Skeletal muscle cell (primary cell): ENCODE measurements around a stretch of chr6.

- RRBS, result no CpG with 5 or more reads among the region's 10 CpGs
Measured at GRCh38 chr6:33412129-33412980, 1.5 kb downstream of the PHF1 start.

DNA sequence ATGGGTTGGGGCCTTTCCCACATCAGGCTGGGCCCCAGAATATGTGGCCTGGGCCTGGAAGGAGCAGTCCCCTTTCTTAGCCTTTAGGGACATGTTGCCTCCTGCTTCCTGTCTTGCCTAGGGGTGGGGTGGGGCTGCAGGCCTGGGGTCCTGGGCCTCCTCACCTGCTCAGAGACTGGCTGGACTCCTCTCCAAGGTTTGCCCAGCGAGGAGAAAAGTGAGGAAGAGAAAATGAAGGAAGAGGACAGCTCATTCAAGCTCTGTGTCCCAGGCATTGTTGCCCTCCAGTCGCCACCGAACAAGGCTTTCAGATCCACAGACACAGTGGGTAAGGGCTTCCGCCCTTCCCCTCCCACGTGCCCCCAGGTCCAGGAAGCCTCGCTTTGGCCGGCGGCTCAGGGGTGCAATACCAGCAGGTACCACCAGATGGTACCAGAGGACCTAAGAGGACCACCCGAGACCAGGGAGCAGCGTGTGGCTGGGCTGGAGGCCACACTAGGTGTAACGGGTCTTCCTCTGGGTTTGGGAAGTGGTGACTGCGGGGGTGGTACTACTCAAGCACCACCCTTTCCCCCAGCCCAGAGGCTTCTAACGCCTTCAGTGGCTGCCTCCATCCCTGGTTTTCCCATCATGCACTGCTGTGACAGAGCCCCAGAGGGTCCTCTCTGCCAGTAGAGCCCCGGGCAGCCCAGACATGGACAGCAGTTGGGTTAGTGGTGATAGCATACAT, 5.5 kb upstream of the BAK1 start:
- RRBS, result no CpG with 5 or more reads among the region's 14 CpGs

- RRBS, result no CpG with 5 or more reads among the region's 38 CpGs
Measured at GRCh38 chr6:33593084-33593851, 13.2 kb upstream of the BAK1 start.

GRCh38 chr6:33599250-33600017, 19.4 kb upstream of the BAK1 start:
- RRBS, result no CpG with 5 or more reads among the region's 11 CpGs

GRCh38 chr6:33686778-33687642, 24.5 kb downstream of the UQCC2 start:
- RRBS, result no CpG with 5 or more reads among the region's 24 CpGs

GRCh38 chr6:33690680-33690975, 20.9 kb downstream of the UQCC2 start:
- RRBS, result no CpG with 5 or more reads among the region's 9 CpGs

GRCh38 chr6:33693158-33694035, 18.1 kb downstream of the UQCC2 start:
- RRBS, result no CpG with 5 or more reads among the region's 26 CpGs

DNA sequence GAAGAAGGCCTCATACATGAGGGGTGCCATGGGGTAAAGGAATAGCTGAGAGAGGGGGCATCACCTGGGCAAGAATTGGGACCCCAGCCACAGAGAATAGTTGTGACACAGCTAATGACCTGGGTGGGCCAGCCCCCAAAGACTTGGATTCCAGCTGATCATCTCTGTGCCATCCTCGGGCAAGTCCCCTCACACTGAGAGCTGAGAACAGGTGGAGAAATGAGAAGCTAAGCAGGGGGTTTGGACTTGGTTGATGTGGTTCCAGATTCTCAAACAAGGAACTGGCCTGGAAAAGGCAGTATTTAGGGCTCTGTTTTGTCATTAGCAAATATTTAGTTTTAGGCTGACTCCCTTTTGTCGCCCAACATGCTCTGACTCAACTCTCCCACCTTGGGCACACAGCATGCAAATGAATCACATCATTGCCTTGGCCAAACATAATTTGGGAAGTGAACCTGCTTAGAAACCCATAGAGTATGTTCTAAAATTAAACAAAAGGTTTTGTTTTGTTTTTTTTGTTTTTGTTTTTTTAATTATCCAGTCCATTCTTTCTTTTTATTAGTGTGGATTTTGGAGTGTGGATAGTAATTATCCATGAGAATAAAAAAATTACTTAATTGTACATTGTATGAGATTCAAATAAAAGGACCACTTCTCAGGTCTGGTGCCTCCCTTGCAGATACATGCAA, 9.5 kb upstream of the UQCC2 start:
- RRBS, result no CpG with 5 or more reads among the region's 2 CpGs

- RRBS, result no CpG with 5 or more reads among the region's 7 CpGs
Measured at GRCh38 chr6:33742885-33743301, 3.8 kb downstream of the IP6K3 start.

- RRBS, result no CpG with 5 or more reads among the region's 10 CpGs
Measured at GRCh38 chr6:33781028-33781835, 7.7 kb downstream of the LEMD2 start.

GRCh38 chr6:33840515-33840934, 36.7 kb upstream of the MLN start:
- RRBS, result no CpG with 5 or more reads among the region's 7 CpGs

DNA sequence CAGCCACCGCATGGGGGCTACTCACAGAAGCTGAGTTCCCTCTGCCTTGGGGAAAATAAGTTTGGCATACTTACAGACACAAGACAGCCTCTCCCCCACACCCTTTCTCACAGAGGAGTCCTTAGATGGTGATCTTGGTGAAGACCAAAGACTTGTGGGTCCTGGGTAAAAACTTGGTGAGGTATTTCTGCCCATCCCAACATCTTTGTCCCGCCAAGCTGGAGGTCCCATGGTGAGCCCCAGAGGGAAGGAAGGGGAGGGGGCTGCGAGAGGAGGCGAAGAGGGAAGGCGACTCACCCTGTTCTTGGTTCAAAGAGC, 146.0 kb downstream of the GRM4 start:
- RRBS, result no CpG with 5 or more reads among the region's 5 CpGs

- RRBS, result 74% methylated on average over 4 of the region's 22 CpGs
Measured at GRCh38 chr6:34022419-34023037, 123.4 kb downstream of the GRM4 start.

GRCh38 chr6:34144695-34145450, 1.0 kb downstream of the GRM4 start:
- RRBS, result 1% methylated on average over 73 of the region's 91 CpGs

DNA sequence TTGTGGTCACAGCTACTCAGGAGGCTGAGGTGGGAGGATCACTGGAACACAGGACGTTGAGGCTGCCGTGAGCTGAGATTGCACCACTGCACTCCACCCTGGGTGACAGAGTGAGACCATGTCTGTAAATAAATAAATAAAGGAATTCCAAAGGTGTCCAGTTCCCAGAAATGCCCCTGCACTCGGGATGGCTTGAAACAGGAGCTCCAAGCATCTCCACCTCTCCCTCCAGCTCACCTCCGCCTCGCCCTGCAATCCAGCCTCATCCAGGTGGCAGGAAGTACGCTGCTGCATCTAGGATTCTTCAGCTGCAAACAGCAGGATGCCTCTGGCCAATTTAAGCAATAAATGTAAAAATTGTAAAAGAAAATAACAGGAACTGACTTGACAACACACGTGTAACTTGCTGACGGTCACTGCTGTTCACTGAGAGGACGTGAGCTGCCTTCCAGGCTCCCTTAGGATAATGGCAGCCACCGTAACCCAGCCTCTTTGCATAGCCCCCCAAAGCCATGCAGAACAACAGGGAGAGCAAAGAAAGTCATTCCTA, 11.4 kb upstream of the GRM4 start:
- RRBS, result no CpG with 5 or more reads among the region's 10 CpGs

DNA sequence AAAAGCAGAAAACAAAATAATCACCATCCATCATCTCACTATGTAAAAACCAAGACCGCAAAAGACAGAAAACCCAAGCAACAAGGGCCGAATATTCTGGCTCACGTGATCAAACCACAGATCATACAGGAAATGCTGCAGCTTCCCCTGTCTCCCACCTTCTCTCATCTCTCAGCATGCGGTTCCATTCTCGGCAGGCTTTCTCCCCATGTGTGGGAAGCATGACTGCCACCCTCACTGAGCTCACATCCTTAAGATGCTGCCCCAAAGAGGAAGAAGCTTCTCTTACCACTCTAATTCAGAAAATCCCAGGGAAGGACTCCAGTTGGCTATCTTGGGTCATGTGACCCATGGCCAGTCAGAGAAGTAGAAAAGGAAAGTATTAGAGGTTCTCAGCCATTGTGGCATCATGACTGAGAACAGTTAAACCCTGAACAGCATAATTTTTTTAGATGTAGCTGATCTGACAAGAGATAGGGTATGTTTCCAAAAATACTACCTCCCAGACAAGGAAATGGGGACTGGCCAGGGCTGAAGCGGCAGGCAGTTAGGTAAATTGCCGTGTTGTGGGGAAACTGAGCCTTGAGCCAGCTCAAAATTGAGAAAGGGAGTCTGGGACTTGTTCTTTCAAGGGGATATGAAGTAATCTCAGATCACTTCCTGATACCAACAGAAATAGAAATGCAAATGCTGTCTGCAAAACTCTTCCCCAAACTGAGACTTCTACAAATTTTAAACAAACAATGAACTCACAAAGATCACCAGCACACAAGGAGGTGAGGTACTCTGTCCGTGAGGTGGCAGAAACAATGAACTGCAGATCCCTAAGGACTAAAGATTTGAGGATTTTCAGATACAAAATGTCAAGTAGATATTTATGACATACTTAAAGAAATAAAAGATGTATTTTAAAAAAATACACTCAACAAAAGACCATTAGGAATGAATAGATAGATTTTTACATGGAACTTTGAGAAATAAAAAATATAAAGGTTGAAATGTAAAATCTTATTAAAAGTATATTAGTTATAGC, 37.1 kb upstream of the GRM4 start:
- RRBS, result no CpG with 5 or more reads among the region's 8 CpGs

DNA sequence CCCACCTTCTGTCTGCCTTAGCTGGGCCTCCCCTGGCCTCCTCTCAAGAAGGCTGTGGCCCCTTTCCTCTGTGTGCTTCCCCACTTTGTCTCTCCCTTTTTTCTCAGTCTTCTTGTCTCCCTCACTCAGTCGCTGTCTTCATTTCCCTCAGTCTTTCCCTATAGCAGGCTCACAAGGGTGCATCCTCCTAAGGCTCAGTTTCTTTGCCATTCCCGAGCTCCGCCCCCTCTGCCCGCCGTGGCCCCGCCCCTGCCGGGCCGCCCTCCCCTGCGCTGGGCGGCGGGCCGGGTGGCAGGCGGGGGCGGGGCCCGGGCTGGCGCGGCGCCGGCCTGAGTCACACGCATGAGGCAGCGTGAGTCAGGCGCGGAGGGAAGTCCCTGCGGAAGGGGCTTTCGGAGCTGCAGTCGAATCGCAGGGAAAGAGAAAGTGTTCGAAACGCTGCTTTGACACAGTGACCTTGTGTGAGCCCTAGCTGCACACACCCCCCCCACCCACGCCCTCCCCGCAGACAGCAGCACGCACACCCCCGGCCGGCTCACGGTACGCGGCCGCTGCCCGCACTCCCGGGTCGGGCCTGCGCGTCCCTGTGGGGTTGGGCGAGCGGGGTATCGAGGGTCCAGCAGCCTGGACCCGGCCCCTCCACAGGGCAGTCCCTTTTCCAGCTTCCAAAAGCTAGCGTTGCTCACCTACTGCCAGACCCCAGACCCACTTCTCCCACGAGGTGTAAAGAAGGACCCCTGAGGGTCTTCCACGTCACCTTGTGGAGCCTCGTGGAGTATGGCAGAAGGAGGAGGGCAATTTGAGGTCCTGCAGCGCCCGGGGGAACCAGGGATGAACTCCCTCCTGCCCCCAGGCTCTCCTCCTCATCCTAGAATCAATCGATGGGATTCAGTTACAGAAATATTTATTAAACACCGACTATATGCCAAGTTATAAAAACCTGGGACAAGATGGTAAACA, 12.6 kb upstream of the HMGA1 start:
- RRBS, result 0% methylated on average over 4 of the region's 55 CpGs

DNA sequence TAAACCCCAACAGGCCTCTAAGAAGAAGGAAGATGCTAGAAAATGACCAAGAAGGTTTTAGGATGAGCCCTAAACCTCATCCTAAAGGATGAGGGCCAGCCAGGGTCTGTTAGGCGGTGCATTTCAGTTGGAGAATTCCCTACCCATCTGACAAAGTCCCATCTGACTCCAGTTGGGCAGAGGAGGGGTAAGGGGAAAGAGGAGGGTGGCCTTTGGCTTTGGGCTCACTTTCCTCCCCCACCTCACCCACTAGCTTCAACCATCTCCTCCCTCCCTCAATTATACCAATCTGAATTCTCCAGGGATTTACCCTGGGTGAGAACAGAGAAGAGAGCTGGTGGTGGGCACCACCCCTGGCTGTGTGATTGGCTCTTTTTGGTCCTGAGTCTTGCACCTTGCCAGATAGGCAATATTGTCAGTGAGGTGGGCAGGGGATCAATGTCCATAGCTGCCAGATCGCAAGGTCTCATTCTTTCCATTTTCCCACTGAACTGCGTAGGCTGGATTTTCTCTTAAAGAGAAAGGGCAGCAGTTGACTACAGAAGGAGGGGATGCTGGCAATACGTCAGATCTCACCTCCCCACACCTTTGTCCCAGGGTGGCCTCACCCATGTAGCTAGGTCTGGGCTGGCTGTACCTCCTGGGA, 3.3 kb downstream of the HMGA1 start:
- RRBS, result no CpG with 5 or more reads among the region's 4 CpGs

GRCh38 chr6:34245417-34246258, 3.2 kb downstream of the SMIM29 start:
- RRBS, result no CpG with 5 or more reads among the region's 13 CpGs

- RRBS, result no CpG with 5 or more reads among the region's 5 CpGs
Measured at GRCh38 chr6:34295397-34296128, 46.8 kb upstream of the SMIM29 start.